Metastatic Pancreatic Carcinoma in the Ovary (tissue), 1 donor: ENCODE data around the gene WDR12.

- PRO-cap: no peak
Observed at GRCh38 chr2:202642604-202643554, 8.1 kb downstream of the FAM117B start.

DNA sequence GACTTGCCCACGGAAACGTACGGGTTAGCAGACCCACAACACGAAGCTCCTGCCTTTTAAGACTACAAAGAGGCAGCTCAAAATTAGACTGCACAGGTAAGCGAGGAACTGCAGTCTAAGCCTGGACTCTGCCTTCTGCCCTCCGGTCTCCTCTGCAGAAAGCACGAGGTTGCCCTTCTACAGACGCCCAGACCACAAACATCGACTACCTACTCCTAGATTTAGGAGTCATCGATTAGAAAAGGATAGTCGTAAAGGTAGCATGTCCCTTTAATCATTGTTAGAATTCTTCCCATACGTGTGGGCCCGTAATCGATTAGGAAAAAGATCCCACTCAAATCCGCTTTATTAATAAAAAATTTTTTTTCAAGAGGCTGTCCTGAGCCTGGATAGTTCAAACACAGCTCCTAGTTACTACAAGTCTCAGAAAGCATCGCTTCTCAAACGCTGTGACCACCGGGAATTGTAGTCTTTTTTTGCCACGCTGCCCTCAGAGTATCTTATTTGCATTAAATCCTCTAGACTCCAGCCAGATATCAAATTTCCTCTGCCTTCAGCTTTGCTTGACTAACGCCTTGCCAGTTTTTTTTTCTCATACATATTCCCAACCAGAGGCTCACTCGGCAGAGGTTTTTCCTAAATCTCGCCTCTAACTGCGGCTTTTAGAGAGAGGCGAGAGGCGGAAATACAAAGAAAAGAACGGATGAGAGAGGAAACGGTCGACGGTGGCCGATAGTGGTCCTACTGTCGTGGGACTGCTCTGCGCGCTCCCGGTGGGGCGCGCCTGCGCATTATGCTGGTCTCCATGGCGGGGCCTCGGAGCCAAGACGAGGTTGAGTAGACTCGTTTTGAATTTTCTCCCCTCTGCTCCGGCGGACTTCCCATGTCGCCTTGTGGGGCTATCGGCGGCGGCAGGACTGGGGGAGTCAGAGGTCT, at the start of gene WDR12:
TSS of gene WDR12 (minus strand) at position 181 of the 936 bp plus-strand sequence.
- PRO-cap: unidirectional peak, minus-strand start at position 137 of the sequence; unidirectional peak, minus-strand start at position 154 of the sequence; bidirectional peak, plus-strand start at position 794 of the sequence, minus-strand start at position 655 of the sequence

DNA sequence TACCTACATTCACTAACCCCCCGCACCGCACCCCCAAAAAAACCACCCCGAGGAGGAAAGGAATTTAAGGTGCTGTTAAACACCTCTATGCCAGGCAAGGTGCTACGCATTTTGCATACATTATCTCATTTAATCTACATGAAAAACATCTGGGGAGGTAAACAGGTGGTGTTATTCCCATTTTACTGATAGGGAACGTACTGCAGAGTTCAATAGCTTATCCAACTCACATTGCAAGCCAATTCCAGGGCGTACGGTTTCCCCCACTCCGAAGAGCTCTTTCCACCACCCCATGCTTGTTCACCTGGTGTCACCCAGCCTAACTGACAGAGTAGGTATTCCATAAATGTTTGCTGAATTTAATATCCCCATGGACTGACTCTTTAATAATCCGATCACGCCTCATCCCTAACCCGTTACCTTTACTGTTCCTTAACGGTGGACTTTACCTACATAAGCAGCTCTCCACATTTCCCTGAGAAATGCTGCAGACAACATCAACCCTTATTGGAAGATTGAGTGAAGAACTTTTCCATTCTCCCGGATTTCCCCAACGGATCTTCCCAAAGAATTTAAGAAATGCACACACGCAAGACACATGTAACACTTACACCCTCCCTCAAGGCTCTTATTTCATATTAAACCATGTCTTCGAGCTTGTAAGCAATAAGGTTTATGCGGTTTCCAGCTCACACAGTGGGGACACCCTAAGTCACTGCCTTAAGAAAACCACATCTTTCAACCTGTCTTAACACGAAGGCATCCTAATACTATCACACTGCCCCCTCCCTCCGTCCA, 1.2 kb downstream of the RAPH1 start:
- PRO-cap: no peak

DNA sequence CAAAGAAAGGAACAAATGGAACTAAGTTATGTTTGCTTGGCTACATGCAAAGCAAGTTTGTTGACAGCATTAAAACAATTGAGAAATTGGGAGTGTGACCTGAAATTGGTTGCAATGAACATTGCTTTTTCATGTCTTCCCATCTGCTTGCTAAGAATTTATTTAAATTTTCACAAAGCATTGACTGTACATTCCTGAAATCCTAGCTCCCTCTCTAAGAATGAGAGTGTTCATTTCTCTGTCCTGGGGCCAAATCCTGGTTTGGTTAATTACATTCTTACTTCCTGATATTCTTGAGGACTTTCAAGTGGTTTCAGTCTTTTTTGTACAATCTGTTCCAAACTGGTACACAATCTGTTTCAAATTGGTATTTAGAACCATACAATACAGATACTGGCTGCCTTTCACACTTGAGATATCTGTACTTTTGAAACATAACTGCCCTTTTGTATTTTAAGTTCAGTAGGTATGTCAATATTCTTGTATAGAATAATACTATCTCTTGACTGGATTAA, 1.1 kb upstream of the RAPH1 start:
- PRO-cap: no peak

GRCh38 chr2:203648164-203648725, 58.2 kb upstream of the CD28 start:
- PRO-cap: no peak

GRCh38 chr2:203705143-203705712, 1.2 kb upstream of the CD28 start:
- PRO-cap: no peak

GRCh38 chr2:203868953-203869887, 1.6 kb downstream of the CTLA4 start:
- PRO-cap: no peak

DNA sequence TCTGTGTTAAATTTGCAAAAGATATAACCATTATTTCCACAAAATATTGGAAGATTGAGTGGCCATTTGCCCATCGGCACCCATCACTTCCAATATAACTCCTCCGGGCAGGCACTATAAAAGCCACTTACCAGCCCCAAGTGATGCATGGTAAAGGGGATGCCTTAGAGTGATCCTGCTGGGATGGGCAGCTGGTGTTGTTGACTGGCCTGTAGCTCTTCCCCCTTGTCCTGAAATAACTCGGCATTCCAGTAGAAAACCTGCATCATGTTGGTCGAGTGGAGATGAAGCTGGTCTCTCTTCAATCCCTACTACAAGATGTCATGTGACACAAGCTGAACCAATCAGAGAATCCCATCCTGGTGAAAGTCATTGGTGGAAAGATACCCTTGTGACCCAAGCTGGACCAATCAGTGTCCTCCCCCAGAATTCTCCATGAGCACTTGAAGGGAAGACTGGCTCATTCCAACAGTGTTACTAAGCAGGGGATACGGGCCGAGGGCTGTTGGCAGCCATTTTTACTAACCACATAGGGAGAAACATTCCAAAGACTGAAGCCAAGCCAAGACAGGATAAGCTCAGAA, 298.2 kb downstream of the ICOS start:
- PRO-cap: no peak

GRCh38 chr2:204407708-204408140, 137.6 kb upstream of the PARD3B start:
- PRO-cap: no peak

DNA sequence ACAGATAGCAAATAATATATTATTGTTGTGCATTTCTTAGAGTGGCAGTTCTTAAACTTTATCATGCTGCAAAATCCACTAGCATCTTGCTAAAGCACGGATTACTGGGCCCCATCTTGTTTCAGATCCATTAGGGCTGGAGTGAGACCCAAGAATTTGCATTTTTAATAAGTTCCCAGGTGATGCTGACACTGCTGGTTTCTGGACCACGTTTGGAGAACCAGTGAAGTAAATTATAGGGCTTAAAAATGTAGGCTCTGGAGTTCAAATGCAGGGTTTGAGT, 46.5 kb upstream of the PARD3B start:
- PRO-cap: no peak

DNA sequence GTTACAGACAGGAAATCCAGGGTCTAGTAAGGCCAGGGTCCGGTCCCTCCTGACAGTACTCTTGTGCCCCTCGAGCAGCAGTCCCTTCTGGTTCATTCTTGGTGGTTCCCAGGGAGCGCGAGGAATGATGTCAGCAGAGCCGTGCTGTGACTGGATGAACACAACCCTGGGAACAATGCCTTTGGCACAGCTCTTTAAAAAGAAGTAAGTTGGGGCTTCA, 33.9 kb downstream of the PARD3B start:
- PRO-cap: no peak

DNA sequence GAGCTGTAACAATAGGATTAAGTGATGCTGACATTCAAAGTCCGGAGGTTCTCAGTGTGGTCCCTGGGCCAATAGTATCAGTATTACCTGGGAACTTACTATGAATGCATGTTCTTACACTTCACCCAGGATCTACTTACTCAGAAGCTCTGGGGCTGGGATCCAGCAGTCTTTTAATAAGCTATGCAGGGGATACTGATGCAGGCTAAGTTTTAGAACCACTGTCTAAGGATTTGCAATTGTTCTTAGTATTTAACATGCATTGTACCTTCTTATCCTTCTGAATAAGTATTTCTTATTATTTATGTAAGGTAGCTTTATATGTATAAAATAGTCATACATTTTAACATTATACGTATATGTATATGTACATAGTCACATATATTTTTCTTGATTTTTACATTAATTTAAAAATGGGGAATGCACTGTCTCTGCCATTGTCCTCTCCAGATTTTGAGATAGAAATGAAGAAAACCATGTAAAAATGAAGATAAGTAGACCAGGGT, 196.7 kb downstream of the PARD3B start:
- PRO-cap: no peak

DNA sequence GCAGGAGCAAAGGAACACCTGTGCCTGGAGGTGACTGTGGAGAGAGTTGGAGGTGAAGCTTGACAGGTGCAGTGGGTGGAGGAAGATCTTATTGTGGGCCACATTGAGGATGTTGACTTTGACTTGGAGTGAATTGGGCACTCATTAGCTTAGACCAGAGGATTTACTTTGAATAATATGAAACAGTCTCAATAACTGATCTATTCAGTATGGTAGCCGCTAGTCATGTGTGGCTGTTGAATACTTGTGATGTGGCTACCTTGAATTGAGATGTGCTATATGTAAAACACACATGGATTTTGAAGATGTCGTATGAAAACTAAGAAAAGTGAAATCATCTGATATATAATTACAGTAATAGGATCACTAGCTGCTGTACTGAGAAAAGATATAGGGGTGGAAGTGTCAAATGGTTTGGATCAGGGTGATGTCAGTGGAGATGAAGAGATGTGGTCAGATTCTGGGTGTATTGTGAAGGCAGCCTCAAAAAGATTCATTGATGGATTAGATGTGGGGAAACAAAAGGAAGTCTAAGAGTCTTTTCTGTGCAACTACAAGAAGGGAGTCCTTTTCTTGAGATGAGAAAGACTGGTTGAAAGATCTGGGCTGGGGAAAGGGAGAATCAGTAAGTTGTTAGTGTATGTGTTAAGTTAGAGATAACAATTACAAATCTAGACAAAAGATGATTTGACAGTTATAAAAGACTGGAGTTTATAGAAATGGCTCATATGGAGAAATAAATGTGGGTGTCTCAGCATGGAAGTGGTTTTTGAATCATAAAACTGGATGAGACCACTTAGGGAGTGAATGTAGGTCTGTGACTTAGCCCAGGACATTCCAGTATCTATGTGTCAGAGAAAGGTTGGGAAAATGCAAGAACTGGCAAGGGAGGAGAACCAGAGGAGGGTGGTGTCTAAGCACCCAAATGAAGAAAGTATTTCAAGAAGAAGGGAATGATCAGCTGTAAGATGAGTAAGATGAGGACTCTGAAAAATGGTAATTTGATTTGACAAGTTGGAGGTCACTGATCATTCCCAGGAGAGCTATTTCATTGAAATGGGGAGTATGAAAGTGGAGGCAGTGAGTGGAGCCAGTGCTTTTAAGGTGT, 347.3 kb downstream of the PARD3B start:
- PRO-cap: no peak

DNA sequence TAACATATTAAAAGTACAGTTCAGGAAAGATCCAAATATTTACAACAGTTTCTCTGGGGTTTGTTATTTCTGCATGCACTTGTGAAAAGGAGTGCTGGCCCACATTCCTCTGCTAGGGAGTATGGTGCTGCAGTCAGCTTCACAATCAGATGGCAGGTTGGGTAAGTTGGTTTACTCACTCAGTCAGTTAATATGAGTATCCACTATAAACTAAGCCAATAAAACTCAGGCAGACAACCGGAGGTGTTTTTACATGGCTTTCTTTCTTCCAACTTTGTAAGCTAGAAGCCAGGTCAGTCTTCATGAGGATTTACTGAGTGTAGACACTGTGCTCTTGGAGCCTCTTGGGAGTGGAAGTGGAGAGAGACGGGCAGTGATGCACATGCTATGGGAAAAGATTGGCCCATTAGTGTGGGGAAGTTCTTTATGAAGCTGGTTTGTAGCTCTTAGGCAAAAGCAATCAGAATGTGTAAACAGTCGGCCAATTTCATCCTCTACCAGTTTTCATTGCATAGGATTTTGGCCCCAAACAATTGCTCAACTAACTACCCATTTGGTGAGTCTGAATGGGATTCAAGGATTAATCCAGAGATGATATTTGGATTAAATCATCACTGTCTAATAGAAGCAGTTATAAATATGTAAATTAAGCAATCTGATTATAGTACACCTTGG, 545.3 kb downstream of the PARD3B start:
- PRO-cap: no peak

GRCh38 chr2:205091798-205092648, 546.7 kb downstream of the PARD3B start:
- PRO-cap: no peak

DNA sequence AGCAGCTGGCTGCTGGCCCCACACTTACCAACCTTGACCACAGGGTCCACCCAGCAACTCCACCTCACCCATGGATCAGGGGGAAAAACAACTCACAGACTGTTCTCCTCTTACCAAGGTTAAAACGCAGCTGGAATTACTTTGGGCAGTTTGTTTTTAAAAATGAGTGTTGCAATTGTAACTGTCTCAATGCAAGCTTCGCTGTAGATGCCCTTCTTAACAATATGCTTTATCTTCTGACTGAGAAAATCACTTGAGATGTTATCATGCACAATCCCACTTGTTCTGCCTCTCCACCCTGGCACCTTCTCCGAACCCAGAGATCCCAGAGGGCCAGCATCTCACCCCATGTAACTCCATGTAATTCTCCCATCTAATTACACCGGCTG, 22.2 kb downstream of the NRP2 start:
- PRO-cap: no peak

DNA sequence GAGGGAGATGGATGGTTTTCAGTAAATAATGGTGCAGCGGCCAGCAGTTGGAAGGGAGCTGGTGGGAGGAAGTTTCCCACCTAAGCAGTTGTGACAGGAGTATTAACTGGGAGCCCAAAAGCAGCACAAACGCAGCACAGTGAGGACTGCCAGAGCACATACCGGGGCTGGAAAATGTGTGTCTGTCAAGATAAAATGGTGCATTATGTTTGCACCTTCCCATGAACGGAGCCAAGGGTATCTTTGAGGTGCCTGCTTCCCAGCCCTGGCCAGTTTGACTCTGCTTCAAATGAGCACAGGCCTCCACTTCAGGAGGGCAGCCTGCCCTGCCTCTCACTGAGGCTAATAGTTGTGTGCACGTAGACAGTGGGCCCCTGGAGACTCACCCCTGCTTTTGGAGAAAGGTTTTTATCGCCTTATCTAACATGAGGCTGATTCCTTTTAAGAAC, 32.8 kb downstream of the NRP2 start:
- PRO-cap: no peak

GRCh38 chr2:205754844-205755180, 72.5 kb downstream of the NRP2 start:
- PRO-cap: no peak

DNA sequence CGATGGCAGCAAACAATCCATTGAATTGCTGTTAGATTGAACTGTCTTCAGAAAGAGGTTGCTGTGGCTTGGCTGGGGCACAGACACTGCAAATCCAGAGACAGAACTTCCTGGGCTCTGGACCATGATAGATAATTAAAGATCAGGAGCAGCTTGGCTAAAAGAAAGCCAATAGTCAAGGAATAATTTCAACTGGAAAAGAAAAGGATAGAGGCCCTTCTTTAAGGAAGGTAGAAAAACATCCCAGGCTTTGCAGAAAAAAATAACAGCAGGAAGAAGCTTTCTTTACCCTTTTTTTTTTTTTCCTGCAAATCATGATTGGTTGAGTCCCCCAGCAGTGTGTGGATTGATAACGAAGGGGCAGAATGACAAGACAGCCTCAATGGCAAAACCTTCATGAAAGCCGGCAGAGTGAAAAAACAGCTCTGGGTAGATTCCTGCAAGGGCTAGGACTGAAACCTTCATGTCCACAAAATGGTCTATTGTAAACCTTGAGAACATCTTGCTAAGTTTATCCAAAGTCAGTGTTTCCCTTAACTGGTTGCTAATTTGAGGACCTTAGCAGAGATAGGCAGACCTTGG, 75.4 kb downstream of the NRP2 start:
- PRO-cap: no peak

DNA sequence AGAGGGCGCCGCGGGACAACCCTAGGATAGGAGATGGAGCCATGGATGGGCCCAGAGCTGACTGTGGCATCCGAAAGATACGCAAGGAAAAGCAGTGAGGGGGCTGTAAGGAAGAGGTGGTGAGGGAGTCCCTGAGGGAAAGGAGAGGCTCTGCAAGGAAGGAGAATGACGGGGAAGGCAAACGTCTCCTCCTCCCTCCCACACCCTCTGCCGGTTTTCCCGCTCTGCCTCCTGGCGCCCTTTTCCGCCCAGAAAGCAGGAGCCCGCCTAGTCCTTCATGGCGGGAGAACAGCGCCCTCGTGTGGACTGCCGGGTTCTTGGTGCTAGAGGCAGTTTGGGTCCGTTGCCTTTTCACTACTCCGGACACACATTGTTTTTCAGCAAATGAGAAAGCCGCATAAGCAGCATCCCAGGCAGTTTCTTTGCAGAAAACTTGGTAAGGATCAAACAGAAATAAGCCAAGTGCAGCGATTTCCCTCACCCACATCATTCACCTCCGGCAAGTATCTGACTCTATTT, 200.4 kb downstream of the INO80D start:
- PRO-cap: no peak